ENCODE measurements around the gene CEP57L1.

GRCh38 chr6:107867379-107867684 is 43.2 kb upstream of the SCML4 start:
- RRBS: no CpG with 5 or more reads among the region's 2 CpGs

DNA sequence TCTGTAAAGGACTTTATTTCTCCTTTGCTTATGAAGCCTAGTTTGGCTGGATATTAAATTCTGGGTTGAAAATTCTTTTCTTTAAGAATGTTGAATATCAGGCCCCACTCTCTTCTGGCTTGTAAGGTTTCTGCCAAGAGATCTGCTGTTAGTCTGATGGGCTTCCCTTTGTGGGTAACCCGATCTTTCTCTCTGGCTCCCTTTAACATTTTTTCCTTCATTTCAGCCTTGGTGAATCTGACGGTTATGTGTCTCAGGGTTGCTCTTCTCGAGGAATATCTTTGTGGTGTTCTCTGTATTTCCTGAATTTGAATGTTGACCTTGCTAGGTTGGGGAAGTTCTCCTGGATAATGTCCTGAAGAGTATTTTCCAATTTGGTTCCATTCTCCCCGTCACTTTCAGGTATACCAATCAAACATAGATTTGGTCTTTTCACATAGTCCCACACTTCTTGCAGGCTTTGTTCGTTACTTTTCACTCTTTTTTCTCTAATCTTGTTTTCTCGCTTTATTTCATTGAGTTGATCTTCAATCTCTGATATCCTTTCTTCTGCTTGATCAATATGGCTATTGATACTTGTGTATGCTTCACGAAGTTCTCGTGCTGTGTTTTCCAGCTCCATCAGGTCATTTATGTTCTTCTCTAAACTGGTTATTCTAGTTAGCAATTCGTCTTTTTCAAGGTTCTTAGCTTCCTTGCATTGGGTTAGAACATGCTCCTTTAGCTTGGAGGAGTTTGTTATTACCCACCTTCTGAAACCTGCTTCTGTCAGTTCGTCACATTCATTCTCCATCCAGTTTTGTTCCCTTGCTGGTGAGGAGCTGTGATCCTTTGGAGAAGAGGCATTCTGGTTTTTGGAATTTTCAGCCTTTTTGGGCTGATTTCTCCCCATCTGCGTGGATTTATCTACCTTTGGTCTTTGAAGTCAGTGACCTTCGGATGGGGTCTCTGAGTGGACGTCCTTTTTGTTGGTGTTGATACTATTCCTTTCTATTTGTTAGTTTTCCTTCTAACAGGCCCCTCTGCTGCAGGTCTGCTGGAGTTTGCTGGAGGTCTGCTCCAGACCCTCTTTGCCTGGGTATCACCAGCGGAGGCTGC is 66.9 kb downstream of the SEC63 start:
- RRBS: no CpG with 5 or more reads among the region's 14 CpGs

DNA sequence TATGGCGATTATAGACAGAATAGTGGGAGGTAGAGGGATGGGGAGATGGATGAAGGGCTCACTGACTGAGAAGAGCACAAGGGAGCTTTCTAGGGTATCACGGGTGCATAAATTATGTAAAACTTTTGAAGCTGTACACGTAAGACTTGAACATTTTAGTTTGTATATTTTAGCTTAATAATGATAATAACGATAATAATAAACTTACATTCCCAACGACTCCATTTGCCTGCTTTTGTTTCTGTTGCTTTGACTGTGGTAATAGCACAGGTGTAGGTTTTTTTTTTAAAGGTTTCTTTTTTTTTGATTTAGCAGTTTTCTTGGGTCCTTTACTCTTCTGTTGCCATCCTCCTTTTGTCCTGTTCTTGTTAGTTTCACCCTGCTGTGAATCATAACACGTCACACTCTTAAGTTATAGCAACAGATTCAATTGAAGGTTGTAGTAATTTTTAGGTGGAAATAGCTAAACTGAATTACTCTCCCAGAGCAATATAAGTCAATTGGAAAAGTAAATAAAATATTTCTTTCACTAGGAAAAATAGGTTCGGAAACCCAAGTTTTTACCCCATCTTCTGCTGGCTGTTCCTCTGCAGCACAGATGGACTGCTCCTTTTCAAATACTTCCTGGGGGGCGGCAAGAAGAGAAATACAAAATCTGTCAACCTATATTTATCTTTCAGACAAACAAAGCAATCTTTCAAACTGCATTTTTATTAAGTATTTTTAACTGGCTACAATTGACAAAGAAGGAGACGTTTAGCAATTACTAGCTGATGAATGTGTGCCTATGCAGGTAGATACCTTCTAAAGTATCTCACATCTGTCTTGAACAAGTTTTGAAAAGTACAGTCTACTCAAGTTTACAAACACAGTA is 64.5 kb downstream of the SEC63 start:
- RRBS: no CpG with 5 or more reads among the region's 9 CpGs

DNA sequence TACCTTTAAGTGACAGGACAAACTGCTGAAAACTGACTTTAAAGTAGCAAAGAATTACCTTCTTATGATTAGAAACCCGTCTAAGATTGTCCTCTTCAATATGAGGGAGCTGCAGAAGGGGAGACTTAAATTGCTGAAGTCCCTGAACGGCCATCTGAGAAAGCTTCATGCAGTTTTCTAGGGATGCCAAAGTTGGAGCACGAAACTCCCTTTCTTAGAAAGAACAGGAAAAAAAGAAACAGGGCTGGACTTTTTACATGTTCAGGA is 55.3 kb downstream of the SEC63 start:
- RRBS: no CpG with 5 or more reads among the region's 3 CpGs

- RRBS: no CpG with 5 or more reads among the region's 34 CpGs
Measured at GRCh38 chr6:108114773-108115279, 40.3 kb upstream of the OSTM1 start.

- RRBS: no CpG with 5 or more reads among the region's 2 CpGs
Measured at GRCh38 chr6:108127694-108128249, 38.0 kb upstream of the NR2E1 start.

DNA sequence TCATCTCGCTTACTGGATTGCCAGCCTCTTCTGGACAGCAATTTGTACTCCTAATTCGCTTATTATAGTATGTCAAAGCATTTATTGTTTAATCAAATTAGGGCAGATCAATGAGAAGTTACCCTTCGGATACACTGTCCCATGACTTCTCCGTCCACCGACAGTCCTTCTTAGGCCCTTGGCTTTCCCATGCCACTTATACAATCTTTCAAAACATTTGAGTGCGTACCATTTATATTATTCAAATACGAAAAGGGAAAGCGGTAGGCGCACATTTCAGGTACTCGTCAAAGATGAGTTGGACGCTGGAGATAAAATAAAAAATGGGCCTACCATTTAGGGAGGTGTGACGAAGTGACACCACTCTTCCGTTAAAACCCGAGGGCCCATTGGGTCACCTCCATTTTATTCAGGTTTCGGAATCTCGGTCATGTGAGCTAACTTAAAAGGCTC is 577 bp upstream of the AFG1L start:
- RRBS: no CpG with 5 or more reads among the region's 16 CpGs

DNA sequence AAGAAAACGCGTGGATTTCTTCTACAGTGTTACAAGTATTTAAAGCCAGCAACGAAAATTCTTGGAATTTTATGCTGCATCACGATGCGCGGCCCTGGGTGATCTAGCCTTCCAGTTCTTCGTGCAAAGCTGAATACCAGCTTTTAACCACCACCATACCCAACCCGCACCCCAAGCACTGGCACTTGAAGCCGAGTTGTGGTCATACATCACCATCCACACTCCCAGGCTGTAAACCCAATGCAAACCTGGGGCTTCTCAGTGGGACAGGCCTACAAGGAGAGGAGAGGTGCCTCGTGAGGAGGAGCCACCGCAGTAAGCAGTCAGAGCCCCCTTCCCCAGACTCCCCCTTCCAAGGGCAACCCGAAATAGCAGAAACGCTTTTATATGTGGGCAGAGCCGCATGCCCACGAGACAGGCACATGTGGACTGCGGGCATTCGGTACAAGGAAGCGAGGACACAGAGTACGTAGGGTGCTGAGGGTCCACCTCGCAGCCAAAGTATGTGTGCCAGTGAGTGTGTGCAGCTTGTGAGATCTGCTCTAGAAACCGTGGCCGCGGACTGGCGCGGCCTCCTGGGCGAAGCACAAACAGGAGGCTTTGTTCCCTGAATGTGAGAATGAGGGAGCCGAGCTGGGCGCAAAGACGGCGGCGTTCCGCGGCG is 3.5 kb upstream of the FOXO3 start:
- RRBS: no CpG with 5 or more reads among the region's 34 CpGs

DNA sequence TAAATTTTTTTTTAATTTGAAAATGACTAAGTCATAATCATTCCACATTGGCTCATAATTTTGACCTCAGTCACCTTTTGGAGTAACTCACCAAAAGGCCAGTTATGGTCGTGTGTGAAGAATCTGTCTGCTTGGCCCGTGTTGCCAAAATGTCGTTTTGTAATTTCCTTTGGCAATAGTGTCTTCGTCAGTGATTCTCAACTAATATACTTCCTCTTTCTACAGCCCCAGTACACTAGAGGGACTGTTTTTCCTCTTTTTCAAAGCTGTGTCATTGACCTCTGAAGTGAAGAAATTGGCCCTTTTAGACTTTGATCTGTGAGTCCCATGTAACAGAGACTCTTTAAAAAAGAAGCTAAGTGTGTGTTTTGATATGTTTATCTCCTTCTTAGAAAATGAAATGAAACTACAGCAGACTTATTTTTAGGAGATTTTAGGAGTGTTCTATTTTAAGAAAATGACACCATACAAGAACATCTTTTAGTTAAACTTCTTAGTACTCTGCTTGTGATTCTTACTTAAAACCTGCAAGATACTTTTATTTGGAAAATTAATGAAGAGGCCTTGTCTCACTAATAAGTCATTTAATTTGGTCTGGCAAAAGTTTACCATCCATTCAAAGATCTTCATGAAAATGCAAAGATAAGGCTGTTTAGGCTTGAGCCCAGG is 5.3 kb downstream of the FOXO3 start:
- RRBS: no CpG with 5 or more reads among the region's 4 CpGs

DNA sequence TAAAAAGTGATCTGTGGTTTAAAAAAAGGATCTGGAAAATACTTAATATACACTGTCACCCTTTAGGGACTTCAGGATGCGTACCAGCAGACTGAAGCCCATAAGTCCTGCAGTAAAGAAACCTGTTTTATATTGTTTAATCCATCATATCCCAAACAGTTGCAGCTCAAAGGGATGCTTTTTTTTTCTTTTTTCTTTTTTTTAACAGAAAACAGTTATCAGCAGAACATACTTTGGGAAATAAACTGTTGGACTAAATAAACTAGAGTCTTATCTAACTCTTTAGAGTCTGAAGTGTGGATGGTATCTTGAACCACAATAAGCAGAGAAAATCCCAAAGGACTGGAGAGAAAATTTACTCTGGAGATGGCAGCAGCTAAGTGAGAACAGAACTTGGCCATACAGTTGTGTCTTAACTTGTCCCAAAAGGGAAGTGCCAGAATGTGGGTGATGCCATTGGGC is 36.0 kb downstream of the FOXO3 start:
- RRBS: no CpG with 5 or more reads among the region's 1 CpG

DNA sequence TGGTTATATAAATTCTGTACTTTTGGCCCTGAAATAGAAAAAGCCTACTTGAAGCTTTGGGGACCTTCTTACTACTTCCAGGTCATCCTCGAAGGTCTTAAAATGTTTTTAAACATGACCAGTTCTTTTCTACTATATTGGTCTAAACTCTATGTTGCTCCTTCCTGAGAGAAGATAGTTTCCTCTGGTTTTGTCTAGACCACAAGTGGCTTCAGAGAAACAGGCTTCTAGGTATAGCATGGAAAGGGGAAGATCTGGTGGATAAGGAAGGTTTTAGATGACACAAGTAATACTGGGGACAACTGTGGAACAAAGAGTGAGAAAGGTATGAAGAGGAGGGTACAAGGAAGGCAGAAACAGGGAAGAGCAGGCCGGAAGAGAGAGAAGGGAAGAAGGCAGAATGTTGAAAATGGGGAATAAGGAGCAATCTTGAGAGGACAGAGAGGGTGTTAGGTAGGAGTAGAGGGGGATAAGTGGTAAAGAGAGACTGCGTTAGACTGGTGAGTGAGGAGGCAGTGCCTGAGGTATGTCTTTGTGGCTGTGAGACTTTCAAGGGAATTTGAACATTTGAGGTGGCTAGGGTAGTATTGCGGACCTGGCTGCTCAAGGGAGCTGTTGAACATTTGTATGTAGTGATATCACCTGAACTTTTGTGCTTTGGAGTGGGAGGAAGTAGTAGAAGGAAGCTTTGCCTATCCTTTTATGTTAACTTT is 69.3 kb downstream of the FOXO3 start:
- RRBS: no CpG with 5 or more reads among the region's 4 CpGs

DNA sequence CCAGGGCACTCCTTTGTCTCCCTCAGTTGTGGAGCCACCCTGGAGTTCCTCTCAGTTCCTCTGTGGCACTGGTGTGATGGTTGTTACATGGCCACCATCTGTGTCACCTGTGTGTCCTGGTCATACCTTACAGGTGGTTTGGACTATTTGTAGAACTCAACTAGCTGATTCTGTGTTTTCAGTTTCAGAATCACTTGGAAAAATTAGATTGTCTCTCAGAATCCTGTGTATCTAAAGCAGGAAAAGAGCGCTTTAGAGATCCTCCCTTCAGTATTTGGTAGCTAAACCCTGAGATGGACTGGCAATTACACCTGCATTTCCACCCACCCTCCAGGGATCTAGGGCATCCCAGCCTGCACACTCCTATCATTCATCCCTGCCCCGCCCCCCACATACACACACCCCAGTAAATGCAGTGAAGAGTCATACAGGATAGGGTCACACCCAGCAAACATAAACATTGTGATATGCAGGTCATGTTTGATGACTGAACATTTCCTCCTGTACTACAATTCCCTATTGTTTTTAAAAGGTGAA is 112.7 kb downstream of the FOXO3 start:
- RRBS: no CpG with 5 or more reads among the region's 2 CpGs

GRCh38 chr6:108944634-108945381 is 96.6 kb downstream of the ARMC2 start:
- RRBS: no CpG with 5 or more reads among the region's 9 CpGs

DNA sequence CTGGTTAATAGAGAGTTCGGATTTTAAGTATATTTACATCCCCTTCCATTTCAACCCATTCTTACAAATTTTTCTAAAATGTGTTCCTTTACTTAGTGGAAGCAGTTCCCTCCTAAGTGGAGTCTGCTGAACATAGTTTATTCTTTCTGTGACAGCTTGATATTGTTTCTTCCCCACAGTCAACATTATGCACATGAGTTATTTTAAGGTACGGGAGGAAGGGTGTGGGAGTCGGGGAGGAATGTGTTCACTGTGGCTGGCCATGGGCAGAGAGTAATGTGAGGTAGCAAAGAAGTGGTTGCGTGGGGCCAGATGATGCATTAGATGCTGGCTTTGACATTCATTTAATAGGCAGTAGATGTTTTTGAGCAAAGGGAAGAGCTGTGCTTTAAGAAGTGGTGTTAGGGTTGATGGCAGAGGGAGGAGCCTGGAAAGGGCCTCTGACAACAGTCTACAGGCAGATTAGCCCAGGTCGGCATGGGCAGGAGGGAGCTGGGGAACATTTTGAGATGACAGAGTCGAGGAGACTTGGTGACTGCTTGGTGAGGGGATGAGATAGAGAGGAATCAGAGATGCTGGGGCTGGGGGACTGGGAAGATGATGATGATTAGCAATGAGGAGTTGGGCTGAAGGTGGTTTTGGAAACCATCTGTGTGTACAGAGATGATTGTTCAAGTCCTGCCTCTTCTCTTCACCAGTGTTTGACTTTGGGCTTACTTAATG is 98.6 kb downstream of the ARMC2 start:
- RRBS: no CpG with 5 or more reads among the region's 6 CpGs

GRCh38 chr6:108951255-108951707 is 103.1 kb downstream of the ARMC2 start:
- RRBS: no CpG with 5 or more reads among the region's 7 CpGs

GRCh38 chr6:108952780-108953246 is 104.6 kb downstream of the ARMC2 start:
- RRBS: 37% methylated on average over 4 of the region's 17 CpGs

- RRBS: no CpG with 5 or more reads among the region's 5 CpGs
Measured at GRCh38 chr6:108991744-108992463, 102.7 kb downstream of the SESN1 start.

DNA sequence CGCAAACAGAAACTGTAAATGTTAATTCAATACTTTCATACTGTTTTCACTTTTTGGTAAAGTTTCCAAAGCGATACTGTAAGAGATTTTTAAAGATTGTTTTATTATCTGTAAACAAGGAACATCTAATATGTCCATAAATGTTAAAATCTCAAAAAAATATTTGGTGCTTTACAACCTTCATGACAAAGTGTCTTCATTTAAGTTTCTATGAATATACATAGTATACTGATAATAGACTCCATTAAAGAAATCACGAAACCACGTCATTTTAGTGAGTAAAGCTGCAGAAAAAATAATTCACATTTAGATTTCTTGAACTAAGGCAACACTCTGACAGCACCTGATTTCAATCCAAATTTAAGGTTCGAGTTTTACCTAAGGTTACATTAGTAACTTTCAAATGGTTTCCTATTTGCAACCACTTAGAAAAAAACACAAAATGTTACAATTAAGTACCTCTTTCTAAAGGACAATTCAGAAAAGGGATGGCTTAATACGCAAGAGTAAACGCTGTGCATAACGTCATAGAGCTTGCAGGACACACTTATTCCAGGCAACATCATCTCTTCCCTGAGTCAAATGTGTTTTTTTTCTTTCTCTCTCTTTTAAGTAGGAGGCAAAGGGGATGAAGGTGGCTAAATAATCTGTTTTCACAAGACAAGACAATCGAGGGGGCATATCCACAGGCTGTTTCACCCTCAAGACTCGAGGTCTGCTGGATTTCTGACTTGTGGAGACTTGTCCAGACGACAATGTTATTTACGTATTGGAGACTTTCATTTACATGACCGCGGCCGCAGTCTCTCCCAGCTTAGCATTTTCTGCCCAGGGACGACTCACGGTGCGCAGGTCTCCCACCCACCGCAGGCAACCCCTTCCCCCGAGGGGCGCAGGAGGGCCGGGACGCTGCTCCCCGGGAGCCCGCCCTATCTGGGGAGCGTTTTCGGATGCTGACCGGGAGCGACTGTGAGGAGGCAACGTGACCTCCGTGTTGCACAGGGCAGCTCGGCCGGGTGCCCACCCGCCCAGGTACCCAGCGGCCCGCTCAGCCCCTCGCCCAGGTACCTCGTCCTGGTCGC is 86.0 kb downstream of the SESN1 start:
- RRBS: 4% methylated on average over 6 of the region's 39 CpGs

DNA sequence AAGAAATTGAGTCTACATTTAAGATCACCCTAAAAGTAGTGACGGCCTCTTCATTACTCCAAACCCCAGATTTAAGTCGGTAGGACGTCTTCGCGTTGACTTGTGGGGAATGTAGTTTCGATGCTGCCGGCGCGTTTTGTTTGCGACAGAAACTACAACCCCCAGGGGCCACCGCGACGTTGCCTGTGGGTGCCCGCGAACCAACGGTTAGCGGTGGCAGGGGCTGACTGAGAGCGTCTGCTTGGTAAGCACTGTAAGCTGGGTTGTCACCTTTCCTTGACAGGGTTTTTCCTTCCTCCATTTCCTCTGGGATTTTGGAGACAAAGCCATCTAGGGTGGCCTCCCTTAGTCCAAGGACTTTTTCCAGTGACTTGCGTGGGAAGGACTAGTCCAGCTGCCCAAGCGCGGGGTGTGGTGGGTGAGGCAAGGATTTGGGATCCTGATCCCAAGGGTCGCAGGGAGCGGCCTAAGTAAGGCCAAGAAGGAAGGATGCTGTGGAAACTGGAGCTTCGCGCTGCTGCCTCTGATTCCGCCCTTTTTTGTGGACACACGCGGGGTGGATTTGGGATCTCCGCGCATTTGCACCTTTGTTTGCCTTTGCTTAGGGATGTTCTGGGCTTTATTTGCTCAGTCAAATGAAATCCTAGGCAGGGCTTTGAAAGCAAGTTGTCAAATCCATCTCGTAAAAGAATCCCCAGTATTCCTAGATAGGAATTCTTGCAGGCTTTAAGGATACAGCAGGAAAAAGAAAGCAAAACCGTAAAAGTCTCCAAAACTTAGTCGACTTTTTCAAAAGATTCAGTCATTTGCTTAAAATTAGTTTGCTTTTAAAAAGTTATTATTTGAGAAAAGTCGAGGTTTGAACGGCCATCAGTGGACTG is at the start of gene CEP57L1:
Gene CEP57L1 (plus strand): TSS at position 176 of the 881 bp plus-strand sequence.
- RRBS: no CpG with 5 or more reads among the region's 35 CpGs